Omental fat pad (tissue), 4 donors: ENCODE data around the genes E2F8, DBX1, ANO5, FIBIN and CCDC34.

DNA sequence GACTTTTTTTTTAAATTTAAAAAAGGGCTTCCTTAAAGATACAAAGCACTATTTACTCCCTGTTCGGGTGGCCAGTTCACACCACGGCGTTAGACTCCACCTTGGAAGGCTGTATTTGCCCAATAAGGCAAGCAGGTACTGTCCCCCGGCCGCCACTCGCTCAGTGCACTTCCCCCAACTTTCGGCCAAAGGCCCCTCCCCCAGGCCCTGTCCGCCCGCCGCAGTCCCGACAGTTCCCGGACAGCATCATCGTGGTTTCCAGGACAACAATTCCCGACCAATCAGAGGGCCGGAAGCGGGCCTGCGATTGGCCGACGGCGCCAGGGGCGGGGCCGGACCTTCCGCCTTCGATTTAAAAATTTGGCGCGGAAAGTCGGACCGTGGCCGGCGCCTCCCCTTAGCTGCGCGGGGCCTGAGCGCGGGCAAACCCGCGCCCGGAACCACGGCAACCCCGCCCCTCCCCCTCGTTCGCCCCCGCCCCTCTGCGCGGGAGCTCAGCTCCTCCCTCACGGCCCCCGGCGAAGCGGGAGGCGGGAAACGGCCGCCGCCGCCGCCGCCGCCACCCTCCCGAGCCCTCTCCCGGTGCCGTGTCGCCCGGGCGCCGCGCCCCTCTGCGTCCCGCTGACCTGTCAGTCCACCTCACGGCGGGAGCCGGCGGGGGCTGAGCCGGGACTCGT, at the start of gene E2F8:
E2F8 (minus strand) TSS at position 165 of the 677 bp plus-strand sequence.
- PRO-cap: no peak
- RAMPAGE, long total RNA, 4 experiments: no peak in any of the 4 experiments

DNA sequence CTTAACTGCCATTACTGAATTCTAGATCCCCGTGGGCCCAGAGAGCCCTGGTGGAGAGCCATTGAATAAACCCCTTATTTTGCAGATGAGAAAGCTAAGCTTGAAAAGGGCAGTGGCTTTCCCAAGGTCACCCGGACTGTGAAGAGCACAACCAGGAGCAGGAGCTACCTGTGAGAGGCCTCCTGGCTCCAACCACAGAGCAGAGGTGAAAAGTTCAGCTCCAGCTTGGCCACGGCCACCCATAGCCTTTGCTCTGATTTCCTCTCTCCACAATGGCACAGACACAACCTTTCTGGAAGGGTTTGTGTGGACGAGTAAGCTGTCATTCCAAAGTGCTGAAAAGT, 14.3 kb upstream of the NAV2 start:
- PRO-cap: no peak
- RAMPAGE, long total RNA, 4 experiments: no peak in any of the 4 experiments

DNA sequence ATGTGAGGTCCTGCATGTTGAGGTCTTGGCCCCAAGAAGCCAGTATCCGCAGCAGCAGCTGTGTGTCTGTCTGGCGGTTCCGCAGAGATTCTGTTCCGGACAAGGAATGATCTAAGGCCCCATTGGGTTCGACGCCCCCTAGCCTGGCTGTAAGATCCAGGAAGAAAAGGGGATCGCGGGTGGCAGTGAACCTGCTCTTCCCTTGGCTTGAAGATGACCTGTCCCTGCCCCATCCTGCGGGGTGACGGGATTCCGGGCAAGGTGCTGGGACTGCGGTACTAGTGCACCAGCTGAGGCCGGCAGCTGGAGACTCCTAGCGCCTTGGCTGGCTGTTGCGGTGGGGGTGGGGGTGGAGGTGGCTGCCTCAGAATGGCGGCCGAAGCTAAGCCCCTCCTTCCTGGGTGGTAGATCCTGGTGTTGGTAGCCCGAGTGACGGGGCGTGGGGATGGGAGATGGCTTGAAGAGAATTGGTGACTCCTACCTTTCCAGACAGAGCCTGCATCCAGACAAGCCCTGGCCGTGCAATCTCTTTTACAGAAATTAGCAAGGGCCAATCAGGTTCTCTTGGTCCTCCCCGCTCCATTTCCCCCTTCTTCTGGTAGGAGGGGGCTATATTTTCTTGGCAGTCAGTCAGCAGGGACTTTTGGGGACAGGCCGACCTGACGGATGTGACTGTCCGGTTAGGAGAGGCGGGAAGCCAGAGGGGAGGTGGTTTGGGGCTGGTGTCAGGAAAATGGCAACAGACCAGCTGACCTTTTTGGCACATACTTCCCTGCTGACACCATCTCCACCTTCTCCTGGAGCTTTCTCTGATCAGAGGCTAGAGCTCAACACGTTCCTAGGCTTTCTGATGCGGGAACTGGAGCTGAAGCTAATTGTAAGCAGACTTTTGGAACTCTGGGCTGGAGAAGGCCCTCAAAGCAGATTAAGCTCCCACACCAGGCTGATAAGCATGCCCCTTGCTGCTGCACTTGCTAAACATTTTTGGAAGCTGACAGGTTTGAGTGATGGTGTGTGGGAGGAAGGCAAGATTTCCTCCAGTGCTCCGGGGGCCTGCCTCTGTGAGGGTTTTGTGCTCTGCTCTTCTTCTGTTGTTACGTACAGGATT, 2.0 kb downstream of the NAV2 start:
- PRO-cap: no peak
- RAMPAGE, long total RNA, 4 experiments: no peak in any of the 4 experiments

DNA sequence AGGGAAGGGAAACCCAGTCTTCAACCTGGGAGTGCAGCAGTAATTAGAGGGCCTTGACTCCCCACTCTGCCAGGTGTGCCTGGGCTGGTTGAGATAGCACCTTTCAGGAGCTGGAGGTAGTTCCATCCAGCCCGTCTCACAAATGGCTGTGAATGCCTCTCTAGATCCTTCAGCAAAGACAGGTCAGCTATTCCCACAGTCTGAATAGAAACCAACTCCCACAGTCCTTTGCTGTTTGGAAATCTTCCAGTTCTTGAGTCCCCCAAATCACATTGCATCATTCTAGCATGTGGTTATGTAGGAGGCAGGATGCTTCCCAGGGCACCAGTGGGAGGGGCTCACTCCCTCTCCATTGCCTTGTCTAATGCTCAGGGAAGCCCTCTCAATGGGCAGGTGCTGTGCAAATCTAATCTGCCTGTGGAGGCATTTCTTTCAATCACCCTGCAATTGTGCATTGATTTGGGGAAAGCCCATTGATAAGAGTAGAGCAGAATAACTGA, 14.6 kb downstream of the NAV2 start:
- PRO-cap: no peak
- RAMPAGE, long total RNA, 4 experiments: no peak in any of the 4 experiments

GRCh38 chr11:19753851-19754212, 41.2 kb downstream of the NAV2 start:
- PRO-cap: no peak
- RAMPAGE, long total RNA, 4 experiments: no peak in any of the 4 experiments

DNA sequence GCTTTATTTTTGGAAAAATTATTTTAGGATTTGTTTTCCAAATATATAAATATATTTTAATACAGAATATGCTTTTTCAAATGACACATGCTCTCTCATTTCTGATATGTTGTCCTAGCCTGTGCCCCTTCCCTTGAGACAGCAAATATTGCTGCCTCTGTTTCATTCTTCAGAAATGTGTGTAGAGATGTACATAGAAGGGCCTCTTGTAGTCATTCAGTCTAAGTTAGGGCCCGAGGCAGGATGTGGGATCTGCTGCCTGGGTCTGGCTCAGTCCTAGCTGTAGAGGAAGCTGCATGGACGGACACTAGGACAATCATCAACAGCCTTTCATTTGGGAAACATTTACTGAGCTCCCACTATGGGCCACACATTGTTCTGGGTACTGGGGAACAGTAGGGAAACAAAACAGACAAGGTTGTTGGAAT, 62.5 kb downstream of the NAV2 start:
- PRO-cap: no peak
- RAMPAGE, long total RNA, 4 experiments: no peak in any of the 4 experiments

DNA sequence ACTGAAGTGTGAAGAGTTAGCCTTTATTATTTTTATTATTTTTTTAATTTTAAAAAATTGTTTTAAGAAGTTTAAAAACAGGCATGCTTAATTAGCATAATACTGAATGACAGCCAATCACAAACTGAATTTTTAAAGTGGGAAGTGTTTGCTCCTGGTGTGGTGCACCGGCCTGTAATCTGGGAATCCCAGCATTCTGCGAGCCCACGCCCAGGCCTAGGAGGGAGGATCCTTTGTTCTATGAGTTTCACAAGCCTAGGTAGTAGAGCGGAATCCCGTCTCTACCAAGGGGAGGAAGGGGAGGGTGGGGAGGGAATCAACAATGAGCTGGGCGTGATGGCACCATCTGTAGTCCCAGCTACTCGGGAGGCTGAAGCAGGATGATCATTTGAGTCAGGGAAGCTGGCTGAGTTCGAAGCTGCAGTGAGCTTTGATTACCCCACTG, 115.1 kb downstream of the NAV2 start:
- PRO-cap: no peak
- RAMPAGE, long total RNA, 4 experiments: no peak in any of the 4 experiments

GRCh38 chr11:19919172-19919659, 206.6 kb downstream of the NAV2 start:
- PRO-cap: no peak
- RAMPAGE, long total RNA, 4 experiments: no peak in any of the 4 experiments

DNA sequence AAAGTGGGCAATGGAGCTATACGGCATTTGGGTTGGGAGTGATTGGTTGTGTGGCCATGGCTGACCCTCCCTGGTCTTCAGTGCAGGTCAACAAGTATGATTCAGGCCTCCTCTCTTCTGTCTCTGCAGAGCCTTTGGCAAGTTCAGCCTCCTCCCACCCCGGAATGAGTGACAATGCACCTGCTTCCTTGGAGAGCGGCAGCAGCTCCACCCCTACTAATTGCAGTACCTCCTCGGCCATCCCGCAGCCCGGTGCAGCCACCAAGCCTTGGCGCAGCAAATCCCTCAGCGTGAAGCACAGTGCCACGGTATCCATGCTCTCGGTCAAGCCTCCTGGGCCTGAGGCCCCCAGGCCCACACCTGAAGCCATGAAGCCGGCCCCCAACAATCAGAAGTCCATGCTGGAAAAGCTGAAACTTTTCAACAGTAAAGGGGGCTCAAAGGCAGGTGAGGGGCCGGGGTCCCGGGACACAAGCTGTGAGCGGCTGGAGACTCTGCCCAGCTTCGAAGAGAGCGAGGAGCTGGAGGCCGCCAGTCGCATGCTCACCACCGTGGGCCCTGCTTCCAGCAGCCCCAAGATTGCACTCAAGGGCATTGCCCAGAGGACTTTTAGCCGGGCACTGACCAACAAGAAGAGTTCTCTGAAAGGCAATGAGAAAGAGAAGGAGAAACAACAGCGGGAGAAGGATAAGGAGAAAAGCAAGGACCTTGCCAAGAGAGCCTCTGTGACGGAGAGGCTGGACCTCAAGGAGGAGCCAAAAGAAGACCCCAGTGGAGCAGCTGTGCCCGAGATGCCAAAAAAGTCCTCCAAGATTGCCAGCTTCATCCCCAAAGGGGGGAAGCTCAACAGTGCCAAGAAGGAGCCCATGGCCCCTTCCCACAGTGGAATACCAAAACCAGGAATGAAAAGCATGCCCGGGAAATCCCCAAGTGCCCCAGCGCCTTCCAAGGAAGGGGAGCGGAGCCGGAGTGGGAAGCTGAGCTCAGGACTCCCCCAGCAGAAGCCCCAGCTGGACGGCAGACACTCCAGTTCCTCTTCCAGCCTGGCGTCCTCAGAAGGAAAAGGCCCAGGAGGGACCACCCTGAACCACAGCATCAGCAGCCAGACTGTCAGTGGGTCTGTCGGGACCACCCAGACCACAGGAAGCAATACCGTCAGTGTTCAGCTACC, 220.8 kb downstream of the NAV2 start:
- PRO-cap: no peak
- RAMPAGE, long total RNA, 4 experiments: no peak in any of the 4 experiments

DNA sequence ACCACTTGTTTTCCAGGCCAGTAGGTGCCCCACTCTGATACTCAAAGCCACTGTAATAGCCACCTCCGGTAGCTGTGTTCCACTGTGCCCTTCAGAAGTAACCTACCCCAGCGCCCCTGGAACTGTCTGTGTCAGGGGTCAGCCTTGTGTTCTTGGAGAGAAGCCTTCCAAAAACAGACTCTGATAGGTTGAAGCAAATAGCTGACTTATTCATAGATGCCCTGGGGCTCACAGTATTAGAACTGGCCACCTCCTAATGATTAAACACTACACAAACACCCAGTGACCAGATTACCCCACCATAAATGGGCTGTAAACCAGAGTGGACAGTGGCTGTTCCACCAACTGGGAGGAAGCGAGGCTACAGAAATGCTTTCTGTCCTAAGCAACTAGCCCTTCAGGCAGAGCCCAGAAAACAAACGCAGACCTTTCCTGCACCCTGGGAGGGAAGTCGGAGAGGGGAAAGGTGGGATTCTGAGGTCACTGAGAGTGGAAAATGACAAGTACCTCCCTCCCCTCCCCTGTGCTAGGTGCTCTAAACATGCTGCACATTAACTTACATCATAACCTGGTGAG, 157.5 kb downstream of the DBX1 start:
- PRO-cap: no peak
- RAMPAGE, long total RNA, 4 experiments: no peak in any of the 4 experiments

DNA sequence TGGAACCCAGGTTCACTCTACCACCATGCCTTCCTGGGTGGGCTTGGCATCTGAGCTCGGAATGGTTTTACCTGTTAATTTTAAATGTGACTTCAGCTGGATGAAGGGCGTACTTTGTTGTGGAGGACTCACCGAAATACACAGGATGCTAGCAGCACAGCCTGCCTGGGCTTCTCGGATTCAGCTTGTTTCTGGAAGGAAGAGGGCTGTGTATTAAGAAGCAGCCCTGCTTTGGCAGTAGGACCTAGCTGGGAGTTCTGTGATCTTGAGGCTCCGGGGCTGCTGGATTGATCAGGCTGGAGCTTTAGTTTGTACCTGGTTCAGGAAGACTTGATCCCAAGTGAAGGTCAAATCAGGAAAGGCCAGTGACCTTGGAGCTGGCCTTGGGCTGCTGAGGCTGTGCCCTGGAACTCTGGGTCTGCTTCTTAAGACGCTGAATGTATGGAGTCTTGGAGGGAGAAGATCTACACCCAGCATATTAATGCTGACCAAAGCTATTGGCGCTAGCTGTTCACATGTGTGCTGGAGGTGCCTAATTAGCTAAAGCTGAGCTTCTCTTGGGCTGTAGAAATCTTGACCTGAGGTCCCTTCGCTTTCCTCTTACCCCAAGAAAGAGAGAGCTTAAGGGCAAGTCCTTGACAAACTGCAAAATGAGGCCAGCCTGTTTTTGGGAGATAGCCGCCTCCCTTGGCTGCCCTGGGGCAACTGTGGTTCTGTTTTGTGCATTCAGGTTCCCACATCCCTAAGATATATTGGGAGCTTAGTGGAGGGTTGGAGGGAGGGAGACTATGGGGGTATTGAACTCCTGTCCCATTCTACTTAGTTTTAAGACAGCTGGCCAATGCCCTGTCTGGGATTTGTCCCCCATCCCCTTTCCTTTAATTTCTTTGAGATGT, 136.0 kb downstream of the DBX1 start:
- PRO-cap: no peak
- RAMPAGE, long total RNA, 4 experiments: no peak in any of the 4 experiments

DNA sequence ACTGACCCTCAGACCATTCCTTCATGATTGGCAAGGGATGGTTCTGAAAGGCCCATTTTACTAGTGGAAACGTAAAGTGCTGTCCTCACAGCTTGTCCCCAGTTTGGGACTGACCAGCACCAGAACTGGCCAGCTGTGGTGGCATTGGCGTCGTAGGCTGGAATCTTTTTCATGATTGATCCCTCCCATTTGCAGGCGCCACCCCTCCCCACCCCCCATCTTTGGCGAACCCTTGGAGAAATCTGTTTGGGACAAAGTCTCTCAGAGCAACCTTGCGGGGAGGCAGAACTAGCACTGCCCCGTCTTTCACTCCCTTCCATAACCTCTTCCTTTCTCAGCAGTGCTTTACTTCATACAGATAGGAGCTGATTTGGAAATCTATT, 123.3 kb downstream of the DBX1 start:
- PRO-cap: no peak
- RAMPAGE, long total RNA, 4 experiments: no peak in any of the 4 experiments

GRCh38 chr11:20097090-20097927, 63.0 kb downstream of the DBX1 start:
- PRO-cap: no peak
- RAMPAGE, long total RNA, 4 experiments: no peak in any of the 4 experiments

DNA sequence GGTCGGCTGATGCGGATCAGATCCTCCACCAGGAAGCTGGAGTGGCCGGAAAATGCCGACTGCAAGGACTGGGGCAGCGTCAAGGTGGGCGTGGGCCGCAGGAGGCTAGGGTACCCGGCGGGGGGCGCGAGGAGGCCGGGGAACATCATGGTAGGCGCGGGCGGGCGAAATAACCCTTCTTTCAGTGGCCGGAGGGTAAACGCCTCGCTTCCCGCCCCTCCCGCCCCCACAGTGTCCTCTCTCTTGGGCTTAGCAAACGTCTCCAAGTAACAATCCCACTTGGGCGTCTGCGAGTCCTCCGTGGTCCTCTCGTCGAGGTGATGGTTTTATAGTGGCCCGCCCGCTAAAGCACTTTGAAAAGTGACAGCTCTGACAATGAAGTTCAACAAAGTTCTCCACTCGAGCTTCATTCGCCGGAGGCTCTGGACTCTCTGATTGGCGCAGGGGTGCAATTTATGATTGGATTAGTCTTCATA, at the start of gene DBX1:
DBX1 (minus strand) TSS at position 300 of the 476 bp plus-strand sequence.
- PRO-cap: no peak
- RAMPAGE, long total RNA, 4 experiments: no peak in any of the 4 experiments

- PRO-cap: no peak
- RAMPAGE, long total RNA, 4 experiments: start-site peak on the plus strand in 3 of 4 experiments, at chr11:22193029-22193111 at its widest, 7 to 23 reads per replicate
Measured at GRCh38 chr11:22192763-22193524, at the start of gene ANO5. TSS of gene ANO5 (plus strand) at chr11:22193085.

- PRO-cap: no peak
- RAMPAGE, long total RNA, 4 experiments: no peak in any of the 4 experiments
Measured at GRCh38 chr11:22624589-22624913, 1.1 kb downstream of the FANCF start.

DNA sequence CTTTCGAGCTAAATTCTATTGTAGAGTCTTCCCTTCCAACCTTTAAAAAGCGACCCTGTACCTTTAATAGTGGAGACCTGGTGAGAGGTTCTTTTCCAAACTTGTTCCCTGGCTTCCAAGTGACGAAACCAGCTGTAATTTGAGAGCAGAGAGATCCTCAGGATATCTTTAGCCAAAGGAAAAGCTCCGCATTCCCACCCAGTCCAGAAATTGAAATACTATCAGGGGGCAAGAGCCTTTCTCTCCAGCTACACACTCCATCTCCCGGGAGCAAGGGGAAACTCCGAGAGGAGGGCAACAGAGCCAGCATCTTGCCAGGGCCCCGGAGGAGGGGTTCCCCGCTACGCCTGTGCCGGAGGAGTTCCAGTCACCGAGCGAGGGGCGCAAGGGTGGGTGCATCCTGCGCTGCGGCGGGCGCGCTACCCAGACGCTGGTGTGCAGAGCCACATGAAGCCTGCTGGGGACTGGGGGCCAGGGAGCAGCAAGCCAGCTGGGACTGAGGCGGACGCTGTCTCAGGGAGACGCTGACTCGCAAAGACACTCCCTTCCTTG, at the start of gene FIBIN:
FIBIN (plus strand) TSS at position 191 of the 552 bp plus-strand sequence.
- PRO-cap: no peak
- RAMPAGE, long total RNA, 4 experiments: no peak in any of the 4 experiments

GRCh38 chr11:27041163-27041922, 728 bp downstream of the BBOX1 start:
- PRO-cap: no peak
- RAMPAGE, long total RNA, 4 experiments: no peak in any of the 4 experiments

- PRO-cap: no peak
- RAMPAGE, long total RNA, 4 experiments: start-site peak on the minus strand in 3 of 4 experiments, at chr11:27363196-27363248 at its widest, 17 to 36 reads per replicate
Measured at GRCh38 chr11:27362495-27363768, at the start of gene CCDC34. TSS of gene CCDC34 (minus strand) at chr11:27363215.

DNA sequence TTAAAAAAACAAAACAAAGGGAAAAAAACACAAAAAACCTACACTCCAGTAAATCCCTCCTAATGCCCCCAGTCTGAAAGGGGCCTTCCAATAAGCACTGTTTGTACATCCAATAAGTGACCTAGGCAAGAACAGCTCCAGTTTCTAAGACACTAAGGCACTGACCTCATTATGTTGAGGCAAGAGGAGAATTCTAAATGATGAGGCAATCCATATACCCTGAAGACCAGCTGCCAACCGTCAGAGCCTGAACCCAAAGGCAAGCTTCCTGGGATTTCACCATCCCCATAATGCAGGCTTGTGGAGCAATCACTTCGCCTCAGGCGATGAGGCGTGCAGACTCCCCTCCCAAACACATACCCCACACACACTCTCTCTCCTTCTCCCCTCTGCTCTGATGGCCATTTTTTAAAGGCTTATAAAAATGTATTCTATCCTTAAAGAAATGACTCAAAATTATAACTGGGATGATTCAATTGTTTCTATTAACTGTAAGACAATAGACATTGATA, 49.5 kb downstream of the LGR4 start:
- PRO-cap: no peak
- RAMPAGE, long total RNA, 4 experiments: no peak in any of the 4 experiments